ENCODE data around the gene SFXN4.

- RRBS: 5% methylated on average over 12 of the region's 61 CpGs
Measured at GRCh38 chr10:117545429-117546600, 3.3 kb downstream of the EMX2 start.

DNA sequence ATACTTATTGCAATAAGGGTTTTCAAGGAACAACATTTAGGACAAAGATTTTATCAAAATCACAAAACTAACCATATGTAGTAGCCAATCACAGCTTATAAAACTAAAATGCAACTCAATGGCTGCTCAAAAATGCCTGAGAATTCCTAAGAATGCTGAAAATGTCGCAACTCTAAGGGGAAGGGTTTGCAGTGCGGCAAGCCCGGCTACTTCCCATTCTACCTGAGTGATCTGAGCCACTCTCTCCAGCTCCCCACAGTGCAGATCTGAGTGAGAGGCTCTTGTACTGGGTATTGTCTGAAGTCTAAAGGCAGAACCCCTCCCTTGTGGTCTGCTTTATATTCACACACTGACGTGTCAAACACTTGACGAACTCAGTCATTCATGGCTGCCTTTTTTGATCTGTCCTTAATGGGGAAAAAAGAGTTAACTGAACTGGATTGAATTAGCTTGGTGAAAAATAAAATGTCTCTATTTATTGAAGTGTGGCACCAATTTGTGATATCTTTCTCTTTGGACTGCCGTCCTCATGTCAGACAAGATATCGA is 28.8 kb downstream of the RAB11FIP2 start:
- RRBS: no CpG with 5 or more reads among the region's 7 CpGs

- RRBS: no CpG with 5 or more reads among the region's 4 CpGs
Measured at GRCh38 chr10:118059890-118060107, 13.1 kb upstream of the RAB11FIP2 start.

DNA sequence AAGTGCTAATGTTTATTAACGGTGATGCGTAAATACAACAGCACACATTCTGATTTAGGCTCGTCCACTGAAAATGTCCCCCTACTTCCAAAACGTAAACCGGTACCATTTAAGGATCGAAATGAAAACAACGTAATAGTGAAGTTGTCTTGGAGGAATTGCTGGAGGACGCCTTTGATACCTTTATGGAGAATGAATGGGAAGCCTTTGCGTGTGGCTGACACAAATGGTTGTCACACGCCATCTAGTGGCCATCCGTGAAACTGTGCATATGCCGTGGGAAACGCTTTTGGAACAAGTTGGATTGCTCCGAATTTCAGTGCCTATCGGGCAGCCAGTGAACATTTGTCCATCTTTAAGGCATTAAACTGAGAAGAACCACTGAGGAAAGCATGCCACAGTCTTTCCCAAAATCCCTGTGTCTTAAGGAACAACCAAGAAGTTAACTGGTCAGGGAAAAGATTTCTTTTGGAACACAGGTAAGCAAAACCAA is 100.9 kb downstream of the FAM204A start:
- RRBS: no CpG with 5 or more reads among the region's 15 CpGs

GRCh38 chr10:118669115-118669880 is 73.8 kb upstream of the PRLHR start:
- RRBS: no CpG with 5 or more reads among the region's 16 CpGs

GRCh38 chr10:119025219-119025663 is 4.3 kb upstream of the NANOS1 start:
- RRBS: no CpG with 5 or more reads among the region's 7 CpGs

GRCh38 chr10:119048164-119048748 is 18.7 kb downstream of the NANOS1 start:
- RRBS: no CpG with 5 or more reads among the region's 6 CpGs

DNA sequence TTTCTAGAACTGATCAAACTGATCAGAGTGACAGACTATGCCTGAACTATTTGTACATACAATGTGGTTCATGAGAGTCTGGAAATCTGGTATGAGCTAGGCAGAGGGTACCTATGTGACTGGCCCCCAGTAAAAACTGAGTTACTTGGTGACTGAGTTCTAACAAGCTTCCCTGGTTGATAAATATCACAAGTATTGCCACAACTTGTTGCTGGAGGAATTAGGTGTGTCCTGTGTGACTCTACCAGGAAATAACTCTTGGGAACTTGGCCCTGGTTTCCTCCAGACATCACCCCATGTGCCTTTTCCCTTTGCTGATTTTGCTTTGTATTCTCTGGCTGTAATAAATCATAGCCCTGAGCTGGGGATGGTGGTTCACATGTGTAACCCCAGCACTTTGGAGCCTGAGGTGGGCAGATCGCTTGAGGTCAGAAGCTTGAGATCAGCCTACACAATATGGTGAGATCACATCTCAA is 3.2 kb upstream of the DENND10 start:
- RRBS: no CpG with 5 or more reads among the region's 1 CpG

GRCh38 chr10:119165024-119166140 is at the start of gene SFXN4:
Gene SFXN4, minus strand, starts transcription at chr10:119165714.
- RRBS: 2% methylated on average over 28 of the region's 93 CpGs

- RRBS: no CpG with 5 or more reads among the region's 9 CpGs
Measured at GRCh38 chr10:119166401-119166820, 897 bp upstream of the SFXN4 start.

DNA sequence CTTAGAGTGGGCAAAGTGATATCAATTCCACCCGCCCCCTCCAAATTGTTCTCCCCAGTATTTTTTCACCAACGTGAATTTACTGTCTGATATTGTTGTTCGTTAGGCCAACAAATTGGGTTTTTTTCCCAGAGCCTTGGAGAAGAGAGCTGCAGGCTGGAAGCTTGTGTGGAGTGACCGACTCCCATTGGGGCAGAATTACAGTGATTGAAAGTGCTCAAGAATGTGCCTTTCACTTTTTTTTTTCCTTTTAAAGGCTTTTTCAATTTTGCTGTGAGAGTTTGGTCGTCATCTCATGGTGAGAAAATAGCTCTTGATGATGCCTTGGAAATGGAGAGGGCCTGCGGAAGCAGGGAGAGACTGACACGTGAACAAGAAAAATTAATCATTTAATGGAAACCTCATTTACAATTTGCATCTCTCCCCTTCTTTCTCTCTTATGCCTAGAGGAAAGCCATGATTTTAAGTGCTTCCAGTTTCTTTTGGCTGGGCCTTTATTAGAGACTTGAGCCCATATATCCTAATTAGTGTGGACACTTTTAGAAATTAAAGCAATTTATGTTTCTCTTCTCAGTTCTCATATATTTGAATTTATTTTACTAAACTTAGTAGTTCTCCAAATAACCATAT is 2.7 kb downstream of the GRK5 start:
- RRBS: no CpG with 5 or more reads among the region's 7 CpGs

- RRBS: no CpG with 5 or more reads among the region's 5 CpGs
Measured at GRCh38 chr10:119218008-119218809, 10.8 kb downstream of the GRK5 start.

DNA sequence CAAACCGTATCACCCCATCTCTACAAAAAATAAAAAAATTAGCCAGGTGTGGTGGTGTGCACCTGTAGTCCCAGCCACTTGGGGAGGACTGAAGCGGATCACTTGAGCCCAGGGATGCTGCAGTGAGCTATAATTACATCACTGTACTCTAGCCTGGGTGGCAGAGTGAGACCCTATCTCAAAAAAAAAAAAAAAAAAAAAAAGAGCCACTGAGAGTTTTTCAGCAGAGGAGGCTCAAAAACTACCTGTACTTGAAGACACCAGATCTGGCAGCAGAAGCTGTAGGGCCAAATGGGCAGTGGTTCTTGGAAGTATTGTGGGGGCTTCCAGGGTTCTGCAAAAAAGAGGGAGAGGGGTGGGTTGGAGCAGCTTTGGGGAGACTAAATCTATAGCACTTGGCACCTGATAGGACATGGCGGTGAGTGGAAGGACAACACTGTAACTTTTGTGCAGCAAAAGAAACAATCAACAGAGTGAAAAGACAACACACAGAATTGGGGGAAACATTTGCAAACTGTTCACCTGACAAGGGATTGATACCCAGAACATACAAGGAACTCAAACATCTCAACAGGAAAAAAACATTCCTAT is 23.4 kb downstream of the GRK5 start:
- RRBS: no CpG with 5 or more reads among the region's 3 CpGs

GRCh38 chr10:119233213-119234395 is 26.2 kb downstream of the GRK5 start:
- RRBS: no CpG with 5 or more reads among the region's 10 CpGs

GRCh38 chr10:119264570-119265201 is 57.3 kb downstream of the GRK5 start:
- RRBS: no CpG with 5 or more reads among the region's 9 CpGs

DNA sequence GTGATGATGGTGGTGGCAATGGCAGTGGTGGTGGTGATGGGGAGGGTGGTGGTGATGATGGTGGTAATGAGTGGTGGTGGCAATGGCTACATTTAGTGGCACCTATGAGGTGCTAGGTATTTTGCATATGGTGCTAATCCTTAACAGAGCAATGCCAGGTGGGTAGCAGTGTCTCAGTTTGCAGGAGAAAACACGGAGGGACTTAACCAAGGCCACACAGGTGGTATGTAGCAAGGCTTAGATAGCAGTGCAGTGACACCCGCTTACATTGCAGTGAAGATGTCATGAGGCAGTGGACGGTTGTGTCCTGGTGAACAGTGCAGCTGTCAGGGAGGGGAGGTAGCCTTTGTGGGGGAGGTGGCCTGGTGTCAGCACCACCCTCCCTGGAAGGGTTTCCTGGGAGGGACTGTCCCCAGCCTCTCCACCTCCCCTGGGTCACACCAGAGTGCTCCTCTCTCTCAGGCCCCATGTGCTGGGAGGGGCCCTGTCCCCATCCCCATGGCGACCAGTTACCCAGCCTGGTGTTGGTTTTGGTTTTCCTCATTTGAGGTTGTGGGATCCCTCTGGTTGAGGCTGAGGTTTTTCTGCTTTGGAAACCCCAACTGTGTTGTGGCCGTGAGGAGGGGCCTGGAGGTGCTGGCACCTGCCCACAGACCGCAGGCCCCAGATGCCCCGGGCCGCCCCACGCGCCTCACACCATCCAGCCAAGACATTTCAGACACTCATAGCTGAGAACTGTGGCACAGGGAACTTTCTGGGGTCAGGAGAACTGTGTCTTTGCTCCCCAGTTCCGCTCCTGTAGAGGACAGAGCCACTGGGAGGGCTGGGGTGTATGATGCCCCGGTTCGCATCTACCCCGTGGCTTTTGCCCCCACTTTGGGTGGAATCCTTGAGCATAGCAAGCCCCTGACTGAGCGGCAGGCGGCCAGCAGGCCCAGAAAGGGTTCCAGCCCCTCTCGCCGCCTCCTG is 106.2 kb downstream of the GRK5 start:
- RRBS: no CpG with 5 or more reads among the region's 18 CpGs

DNA sequence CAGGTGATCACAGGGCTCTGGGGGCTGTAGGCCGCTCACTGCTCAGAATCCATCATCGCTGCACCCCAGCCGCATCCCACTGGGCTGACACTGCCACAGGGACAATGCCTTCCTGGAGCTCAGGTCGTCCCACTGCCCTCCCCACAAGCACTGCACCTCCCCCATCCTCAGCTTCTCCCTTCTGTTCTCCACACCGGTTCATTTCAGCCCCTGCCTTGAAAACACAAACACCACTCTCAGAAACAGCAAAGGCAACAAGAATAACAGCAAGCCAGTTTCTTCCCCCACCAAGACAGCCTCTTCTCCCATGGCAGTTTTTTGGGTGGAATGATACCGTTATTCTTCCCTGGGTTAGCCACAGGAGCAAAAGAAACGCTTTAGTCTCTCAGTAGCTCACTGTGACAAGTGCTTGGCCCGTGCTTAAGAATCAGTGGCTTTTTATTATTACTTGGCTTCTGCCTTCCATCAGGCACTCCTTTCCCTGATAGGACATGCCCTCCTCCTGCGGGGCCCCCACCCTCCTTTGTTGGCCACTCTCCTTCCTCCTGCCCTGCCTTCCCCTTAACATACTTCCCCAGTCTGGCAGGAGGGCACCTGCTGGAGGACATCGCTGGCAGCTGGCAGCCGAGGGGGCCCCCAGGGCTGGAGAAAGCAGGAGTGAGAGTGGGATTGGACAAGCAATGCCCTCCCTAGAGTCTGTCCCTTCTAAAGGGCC is 111.4 kb downstream of the GRK5 start:
- RRBS: no CpG with 5 or more reads among the region's 11 CpGs

DNA sequence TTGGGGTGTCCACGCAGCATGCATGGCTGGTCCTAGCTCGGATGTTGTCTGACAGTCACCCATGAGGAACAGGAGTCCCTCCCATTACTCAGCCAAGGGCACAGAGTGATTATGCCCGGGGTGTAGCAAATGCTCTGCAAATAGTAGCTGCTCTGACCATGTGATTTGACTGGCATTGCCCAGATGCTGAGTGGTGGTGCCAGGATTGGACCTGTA is 150.7 kb downstream of the GRK5 start:
- RRBS: no CpG with 5 or more reads among the region's 3 CpGs

DNA sequence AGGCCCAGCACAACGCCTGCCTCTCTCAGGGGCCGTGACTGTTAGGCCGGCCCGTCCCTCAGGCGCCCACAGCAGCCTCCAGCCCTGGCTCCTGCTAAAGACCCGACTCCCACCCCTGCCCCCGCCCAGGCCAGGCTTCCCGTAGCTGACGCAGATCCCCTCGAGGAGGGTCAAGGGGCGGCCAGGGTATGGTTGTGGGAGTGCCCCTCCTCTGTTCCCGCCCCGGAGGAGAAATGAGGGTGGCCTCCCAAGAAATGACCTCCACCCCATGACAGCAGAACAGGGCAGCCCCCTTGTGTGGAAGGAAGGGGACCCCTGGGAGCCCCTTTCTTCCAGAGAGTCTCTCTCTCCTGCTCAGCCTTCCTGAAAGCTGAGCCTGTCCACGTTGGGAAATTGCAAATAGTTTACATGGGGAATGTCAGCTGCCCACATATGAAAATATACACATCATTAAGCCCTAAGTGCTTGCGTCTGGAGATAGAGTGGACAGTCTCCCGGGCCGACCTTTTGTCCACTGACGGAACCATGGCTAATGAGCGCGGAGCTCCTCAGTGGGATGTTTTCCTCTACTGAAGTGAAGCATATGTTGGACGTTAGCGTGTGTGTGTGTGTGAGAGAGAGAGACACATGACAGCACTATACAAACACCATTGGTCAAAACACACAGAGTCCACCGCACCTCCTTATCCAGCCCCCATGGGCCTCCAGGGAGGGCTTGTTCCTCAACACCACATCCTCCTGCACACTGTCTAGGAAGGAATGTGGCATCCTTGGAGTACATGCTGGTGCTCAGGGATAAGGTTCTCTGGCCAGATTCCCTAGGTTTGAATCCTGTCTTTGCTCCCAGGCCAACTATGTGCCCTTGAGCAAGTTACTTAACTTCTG is 128.5 kb downstream of the RGS10 start:
- RRBS: no CpG with 5 or more reads among the region's 23 CpGs

- RRBS: no CpG with 5 or more reads among the region's 9 CpGs
Measured at GRCh38 chr10:119541941-119542058, 719 bp downstream of the RGS10 start.

Measured in epithelial cell of esophagus (primary cell).